Left cardiac atrium (tissue), 1 donor: ENCODE results near the genes FURIN and VPS33B.

- PRO-cap, result unidirectional peak, plus-strand start at chr15:90868650
These were observed at the start of gene FURIN for GRCh38 chr15:90867988-90868900. Gene FURIN, plus strand, starts transcription at chr15:90868588.

DNA sequence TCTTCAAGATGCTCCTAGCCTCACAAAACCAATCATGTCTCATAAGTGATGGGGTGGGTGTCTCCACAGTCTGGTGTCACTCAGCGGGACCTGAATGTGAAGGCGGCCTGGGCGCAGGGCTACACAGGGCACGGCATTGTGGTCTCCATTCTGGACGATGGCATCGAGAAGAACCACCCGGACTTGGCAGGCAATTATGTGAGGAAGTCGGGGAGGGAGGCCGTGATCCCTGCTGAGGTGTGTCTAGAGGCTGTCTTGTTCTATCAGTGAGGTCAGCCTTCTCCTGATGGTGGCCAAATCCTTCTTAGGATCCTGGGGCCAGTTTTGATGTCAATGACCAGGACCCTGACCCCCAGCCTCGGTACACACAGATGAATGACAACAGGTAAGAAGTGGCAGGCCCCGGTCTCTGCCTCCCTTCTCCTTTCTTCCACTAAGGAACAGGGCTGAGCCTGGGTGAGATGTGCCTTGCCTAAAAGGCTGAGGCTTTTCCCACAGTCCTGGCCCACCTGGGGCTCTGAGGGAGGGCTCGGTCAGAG lies 7.4 kb upstream of the FES start:
- PRO-cap, result no peak

- PRO-cap, result no peak
These were observed 965 bp upstream of the FES start for GRCh38 chr15:90883349-90883728.

- PRO-cap, result no peak
These were observed 3.1 kb downstream of the MAN2A2 start for GRCh38 chr15:90906201-90906628.

GRCh38 chr15:90915784-90916406 lies 12.8 kb downstream of the MAN2A2 start:
- PRO-cap, result no peak

- PRO-cap, result no peak
These were observed 5.3 kb downstream of the RCCD1 start for GRCh38 chr15:90959730-90960546.

DNA sequence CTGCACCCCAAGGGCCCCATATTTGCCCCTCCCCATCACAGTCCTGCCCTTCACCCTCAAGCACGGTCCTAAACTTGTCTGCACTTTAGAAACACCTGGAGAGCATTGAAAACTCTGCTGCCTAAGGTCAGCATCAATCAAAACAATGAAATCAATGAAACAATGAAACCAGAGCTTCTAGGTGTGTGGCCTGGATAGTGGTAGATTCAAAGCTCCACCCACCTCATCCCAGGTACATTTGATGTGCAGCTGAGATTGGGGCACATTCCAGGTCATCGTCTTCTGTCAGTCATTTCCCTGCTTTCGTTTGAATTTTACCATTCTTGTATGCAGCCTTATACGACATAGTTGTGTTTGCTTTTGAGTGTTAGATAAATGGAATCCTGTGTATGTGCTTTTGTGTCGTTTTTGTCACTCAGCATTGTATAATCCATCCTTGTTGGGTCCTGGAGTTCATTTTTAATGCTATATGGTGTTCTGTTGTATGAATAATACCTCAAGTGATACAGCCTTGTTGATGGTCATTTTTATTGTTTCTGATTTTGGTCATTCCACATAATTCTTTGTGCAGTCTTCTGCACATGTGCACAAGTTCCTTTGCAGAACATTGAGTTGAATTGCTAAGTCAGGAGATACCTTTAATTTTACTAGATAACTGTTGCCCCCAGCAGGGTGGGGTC lies 7.3 kb downstream of the RCCD1 start:
- PRO-cap, result no peak

DNA sequence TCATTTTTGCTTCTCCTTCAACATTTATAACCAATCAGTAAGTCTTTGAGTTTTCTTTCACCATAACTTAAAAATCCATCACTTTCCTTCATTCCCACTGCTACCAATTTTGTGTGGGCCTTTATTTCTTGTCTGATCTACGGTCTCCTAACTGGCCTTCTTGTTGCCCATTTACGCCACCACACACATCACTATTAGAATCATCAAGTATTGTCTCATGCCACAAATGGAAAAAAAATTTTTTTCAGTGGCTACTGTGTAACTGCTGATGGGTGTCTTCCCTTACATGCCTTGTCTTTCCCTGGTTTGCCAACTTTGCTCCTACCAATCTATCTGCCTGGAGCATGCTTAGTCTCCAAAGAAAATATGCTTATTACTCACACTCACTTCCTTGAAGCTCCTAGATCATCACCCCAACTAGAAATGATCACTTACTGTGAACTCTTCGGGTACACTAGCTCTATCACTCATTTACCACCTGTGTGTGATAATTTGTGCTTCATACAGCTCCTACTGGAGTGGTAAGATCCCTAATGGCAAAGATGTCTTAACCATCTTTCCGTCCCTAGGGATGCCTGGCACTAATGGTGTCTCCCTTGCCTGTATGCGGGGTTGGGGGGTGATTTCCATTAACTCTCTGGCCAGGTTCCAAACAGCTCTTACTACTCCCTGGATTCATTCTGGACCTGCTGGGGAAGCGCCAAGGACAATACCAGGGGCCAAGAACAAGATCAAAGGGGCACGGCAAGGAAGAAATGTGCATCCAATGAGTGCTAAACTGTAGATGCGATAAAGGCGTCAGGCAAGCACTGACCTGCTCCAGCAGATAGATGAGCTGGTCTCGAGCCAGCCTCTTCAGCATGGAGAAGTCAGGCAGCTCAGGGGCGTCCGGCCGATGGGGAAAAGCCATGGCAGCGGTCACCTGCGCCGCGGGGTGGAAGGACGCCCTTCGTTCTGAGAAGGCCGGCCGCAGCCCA lies 766 bp downstream of the VPS33B start:
- PRO-cap, result no peak

DNA sequence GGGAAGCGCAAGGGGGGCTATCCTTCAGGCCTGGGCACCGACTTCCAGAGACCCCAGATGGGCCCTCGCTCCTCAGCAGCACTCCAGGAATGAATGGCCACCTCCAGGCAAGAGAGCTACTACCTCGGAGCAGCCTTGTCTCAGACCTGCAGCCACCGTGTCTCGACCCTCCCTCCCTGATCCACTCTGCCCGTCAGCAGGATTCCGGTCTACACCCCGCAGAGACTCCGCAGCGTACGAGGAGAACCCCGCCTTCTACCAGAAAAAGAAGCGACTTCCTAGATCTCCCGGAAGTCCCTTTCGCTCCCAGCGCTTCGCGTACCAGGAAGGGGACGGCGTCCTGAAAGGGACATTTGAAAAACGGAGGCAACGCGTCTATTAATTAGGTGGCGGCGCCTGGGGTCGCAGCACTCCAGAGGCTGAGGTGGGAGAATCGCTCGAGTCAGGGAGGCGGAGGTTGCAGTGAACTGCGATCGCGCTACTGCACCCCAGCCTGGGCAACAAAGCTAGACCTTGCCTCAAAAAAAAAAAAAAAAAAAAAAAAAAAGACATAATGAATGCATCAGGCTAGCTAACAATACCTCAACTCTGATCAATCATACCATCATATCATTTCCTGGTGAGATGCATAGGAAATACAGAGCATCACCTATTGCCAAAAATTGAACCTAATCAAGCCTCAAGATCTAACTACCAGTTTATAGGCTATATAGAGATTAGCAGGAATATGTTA lies at the start of gene VPS33B:
Gene VPS33B, minus strand, starts transcription at position 278 of the 733 bp plus-strand sequence.
- PRO-cap, result bidirectional peak, plus-strand start at position 381 of the sequence, minus-strand start at position 257 of the sequence

DNA sequence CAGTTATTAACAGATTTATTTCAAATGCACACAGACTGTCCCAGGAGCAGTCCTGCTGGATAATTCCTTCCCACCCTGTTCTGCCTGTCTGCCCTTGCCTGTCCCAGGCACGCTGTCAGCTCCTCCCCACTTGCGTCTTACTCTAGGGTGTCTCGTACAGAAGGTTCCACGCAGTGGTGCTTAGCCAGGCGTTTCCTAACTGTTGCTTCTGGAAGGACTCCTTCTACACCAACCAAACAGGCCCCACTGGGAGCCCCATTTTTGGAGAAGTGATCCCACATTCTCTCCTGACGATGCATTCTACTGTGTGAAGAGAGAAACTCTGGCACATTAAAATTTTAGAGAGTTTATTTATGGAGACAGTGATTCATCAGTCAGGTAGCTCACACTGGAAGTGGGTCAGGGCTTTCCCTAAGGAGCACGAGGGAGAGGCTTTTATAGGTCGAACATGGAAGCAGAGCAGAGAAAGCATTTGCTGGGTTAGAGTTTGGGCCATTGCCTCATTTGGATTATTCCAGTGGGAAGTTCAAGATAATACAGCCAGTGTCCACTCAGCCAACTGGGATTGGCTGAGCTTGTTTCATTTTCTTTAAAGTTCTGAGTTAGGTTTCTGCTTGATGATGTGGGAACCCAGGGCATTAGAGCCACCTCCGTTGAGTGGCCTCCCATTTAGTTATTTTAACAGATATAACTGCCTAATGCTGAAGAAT lies 164.1 kb downstream of the SV2B start:
- PRO-cap, result no peak

- PRO-cap, result no peak
These were observed 322.8 kb downstream of the SV2B start for GRCh38 chr15:91422916-91423133.

DNA sequence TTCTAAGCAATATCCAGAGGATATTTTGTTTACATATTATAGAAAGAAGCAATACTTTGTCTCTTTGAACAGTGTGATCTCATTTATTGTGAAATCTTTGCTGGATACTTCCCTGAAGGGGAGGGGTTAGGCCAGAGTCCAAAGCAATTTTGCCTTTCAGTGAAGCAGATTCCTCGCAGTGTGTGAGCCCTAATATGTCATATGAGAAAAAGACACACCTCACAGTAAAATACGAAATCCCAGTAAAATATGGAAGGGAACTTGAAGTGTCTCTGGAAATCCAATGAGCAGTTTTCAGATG lies 158.6 kb upstream of the SLCO3A1 start:
- PRO-cap, result no peak

GRCh38 chr15:91940258-91941633 lies 87.2 kb downstream of the SLCO3A1 start:
- PRO-cap, result no peak

DNA sequence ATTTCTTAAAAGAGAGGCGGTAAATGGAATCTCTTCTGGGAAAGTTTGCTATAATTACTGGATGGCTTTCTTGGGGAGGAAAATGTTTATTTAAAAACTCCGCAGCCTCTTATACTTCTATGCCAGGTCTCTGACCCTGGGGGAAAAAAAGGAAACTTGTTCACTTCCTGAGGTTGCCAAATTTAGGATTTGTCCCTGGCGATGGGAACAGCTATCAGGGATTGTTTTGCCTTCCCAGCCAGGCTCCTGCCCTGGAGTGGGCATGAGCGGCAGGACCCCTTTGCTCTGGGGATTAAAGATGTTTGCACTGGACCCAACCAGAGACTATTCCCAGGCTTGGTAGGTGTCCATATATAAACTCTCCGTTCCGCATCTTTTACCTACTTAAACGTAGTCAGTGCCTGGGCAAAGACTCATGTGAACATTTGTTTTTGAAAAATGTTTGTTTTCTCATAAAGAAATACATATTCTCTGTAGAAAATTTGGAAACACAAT lies 175.6 kb downstream of the SLCO3A1 start:
- PRO-cap, result no peak

DNA sequence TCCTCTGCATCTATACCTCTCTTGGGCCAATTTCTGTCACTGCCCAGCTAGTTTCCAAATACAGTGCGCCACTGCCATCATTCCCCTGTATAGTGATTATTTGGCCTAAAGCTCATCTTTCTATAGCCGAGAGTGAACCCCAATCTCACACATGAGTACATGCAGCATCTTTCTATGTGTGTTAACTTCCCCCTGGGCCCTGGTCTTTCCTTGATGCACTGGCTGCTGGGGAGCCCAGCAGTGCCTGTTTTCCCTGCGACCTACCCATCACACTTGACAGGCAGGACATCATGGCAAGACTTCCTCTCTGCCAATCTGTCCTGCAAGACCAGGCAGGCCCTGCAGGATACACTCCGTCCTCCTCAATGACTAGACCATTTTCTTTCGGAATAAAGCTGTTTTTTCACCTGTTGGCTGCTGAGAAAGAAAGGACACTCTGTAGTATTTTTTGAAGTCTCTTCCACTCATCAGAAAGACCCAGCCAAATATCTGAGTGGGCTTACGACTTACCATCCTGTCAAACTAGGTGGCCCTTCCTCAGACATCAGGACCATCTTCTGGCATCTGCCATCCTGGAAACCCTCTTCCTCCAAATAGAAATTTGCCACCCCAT lies 47.5 kb downstream of the FAM174B start:
- PRO-cap, result no peak

- PRO-cap, result no peak
These were observed 18.0 kb downstream of the FAM174B start for GRCh38 chr15:92637588-92638030.

- PRO-cap, result bidirectional peak, plus-strand start at chr15:92809580, minus-strand start at chr15:92809104; bidirectional peak, plus-strand start at chr15:92809946, minus-strand start at chr15:92809798
These were observed 90.4 kb upstream of the CHD2 start for GRCh38 chr15:92809304-92810448.

DNA sequence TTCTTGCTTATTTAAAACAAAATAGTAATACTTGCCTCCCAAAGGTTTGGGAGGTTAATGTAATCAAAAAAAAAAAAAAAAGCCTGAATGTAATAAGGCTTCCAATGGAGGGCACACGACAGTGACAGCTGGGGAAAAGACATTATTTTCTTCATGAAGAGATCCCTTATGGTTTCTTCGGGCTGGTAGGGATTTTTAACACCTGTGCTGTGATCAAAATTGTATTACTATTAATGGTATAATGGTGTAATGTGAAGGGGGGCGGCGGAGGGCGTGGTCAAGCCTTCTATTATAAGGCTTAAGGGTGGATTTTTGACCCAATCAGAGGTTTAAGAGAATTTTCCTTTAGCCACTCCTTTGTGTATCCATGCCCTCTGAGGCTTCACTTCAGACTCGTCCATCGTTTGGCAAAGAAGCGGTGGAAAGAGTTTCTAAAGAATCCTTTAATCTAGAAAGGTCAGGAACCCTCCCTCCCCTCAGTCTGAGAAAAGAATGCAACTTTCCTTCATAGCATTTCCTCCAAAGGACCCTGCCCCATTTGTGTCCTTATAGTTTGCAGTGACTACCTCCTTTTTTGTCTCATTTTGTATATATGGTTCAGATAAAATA lies 89.6 kb upstream of the CHD2 start:
- PRO-cap, result unidirectional peak, plus-strand start at position 385 of the sequence

DNA sequence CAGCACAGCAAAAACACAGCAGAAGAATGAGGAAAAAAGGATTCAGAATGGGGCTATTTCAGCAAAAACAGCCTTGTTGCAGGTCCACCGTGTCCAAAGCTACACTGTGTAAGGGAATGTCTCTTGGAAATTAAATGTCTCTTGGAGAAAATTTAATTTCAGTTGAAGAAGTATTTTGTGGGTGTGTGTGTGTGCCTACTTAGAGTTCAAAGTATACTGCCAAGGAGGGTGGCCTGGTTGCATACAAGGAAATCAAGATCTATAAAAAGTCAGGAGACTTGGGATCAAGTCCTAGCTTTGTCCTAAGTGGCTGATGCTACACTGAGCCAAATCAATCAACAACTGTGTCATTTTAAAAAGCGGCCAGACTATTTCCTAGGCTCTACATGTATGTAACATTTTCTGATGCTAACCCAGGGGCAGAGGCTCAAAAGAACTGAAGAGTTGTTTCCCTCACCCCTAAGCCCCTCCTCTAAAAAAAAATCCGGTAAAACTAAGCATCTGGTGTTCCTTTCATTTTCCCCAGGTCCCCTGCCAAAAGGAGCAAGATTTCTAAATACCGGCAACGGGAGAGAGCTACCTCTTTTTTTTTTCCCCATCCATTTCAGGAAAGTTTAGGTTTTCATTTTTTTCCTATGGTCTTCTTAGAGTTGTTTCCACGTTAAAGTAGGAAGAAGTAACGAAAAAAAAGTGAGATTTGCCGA lies 18.9 kb upstream of the CHD2 start:
- PRO-cap, result no peak

- PRO-cap, result no peak
These were observed 13.2 kb upstream of the CHD2 start for GRCh38 chr15:92886501-92887729.